Fibroblast of the aortic adventitia (primary cell): ENCODE data around the genes RPL22, HES3 and TNFRSF25.

DNA sequence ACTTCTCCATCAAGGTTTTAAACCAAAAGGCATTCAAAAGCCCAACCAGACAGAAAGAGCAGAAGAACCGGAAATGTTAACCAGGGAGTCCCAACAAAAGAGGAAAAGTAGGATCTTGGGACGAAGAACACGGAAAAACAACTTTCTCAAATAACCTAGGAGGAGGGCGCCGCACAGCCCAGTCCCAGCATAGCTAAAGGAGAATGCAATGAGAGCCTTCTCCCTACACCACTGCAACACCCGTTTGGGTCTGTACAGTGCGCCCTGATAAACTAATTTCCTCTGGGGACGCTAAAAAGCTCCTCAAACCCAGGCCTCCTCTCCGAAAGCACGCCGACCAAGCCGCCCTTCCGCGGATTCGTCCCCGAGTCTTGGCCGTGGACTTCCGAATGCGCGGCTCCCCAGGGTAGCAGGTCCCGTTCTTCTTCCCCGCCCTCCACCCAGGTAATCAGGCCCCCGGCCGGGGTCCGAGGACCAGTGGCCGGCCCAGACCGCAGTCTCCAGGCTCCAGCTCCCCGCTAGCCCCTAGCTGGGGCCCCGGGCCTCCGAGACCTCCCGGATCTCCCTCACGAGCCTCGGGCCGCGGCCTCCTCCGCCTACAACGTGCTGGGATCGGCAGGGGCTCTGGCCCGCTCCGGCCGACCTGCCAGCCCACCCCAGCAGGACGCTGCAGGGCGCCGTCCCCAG lies 456 bp downstream of the RPL22 start:
- CAGE, long polyA plus RNA, result no peak

DNA sequence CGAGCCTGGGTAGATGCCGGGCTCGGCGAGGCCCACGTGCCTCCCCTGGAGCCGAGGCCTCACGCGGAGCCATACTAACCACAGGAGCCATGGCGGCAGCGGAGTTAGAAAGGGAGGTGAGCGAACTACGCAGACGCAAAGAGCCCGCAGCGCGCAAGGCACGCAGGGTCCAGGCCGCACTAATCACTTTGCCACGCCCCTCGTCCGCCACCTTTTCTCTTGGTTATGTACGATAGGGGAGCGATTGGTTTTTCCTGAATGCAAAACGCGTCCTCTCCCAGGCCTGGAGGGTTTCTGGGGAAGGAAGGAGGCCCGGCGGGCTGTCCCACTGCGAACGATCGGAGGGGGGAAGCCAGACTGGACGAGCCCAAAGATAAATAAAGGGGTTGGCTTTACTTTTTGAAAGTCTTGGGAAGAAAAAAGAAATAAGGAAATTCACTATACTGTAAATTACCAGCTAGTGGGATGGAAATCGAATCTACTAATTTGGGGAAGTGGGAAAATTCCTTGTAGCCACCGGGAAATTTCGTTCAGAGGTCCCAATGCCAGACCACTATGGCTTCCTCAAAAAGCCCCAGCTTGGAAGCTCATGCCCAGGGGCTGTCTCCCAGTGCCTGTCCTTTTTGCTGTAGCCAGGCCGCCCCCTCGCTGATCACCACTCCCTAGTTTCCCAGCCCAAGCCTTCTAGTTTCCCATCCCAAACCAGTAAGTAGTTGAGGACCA lies at the start of gene RPL22:
TSS of gene RPL22 (minus strand) at position 113 of the 723 bp plus-strand sequence.
- CAGE, long polyA plus RNA, result no peak

GRCh38 chr1:6234307-6235210 lies 1.2 kb downstream of the ICMT start:
- CAGE, long polyA plus RNA, result no peak

DNA sequence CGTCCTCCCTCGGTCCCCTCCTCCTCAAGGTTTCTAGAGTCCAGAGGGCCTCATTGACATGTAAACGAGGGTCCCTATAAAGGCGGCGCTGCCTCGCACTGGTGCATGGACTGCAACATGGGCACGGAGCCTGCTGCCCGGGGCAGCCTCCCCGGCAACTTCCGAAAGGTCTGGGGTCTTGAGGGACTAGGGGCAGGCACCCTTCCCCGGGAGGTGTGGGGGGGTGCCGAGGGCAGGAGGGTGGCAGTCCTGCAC lies at the start of gene HES3:
TSS of gene HES3 (plus strand) at position 106 of the 255 bp plus-strand sequence.
- CAGE, long polyA plus RNA, result no peak

GRCh38 chr1:6281619-6282167 lies 20.8 kb upstream of the GPR153 start:
- CAGE, long polyA plus RNA, result no peak

DNA sequence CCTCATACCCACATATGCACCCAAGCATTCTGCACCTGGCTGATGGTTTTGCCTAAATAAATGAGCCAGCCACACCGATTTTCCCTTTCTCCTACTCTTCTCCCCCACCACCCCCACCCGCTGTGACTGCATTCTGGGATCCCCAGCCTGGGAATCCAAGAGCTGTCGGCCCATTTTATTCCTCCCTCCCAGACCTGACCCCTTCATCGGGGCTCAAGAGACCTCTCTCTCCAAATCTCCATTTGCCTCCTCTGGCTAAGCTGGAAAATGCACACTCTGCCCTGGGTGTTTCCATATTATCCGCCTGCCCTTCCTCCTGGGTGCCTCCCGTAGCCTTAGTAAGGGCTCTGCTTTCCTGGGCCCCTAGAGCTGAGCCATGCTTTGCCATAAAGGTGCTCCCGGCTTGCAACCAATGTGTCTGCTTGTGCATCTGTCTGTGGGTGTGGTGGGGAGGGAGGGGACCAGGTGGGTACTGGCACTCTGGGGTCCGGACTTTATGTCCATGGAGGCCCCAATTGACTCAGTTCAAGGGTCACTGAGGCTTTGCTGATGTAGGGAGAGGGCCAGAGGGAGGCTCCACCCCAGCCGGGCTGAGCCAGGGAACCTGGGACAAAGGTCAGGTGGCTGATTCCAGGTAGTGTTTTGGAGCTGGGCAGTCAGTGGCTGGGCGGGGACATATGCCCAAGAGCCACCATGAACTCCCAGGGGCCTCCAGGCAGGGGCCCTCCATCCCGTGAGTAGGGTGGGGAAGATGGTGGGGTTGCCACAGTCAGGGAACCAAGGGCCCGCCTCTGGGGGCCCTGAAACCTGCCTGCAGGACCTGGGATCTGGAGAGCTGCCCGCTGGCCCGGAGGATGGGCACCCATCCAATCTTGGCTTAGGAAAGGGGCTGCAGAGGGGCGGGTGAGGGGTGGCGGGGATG lies 15.1 kb downstream of the TNFRSF25 start:
- CAGE, long polyA plus RNA, result no peak

- CAGE, long polyA plus RNA, result no peak
These were observed at the start of gene TNFRSF25 for GRCh38 chr1:6465539-6466436. TNFRSF25 (minus strand) TSS chr1:6466173.

GRCh38 chr1:6519767-6520919 lies 28.7 kb upstream of the PLEKHG5 start:
- CAGE, long polyA plus RNA, result no peak

GRCh38 chr1:6612640-6613632 lies 595 bp upstream of the PHF13 start:
- CAGE, long polyA plus RNA, result no peak

GRCh38 chr1:6807774-6808230 lies 22.5 kb downstream of the CAMTA1 start:
- CAGE, long polyA plus RNA, result no peak

DNA sequence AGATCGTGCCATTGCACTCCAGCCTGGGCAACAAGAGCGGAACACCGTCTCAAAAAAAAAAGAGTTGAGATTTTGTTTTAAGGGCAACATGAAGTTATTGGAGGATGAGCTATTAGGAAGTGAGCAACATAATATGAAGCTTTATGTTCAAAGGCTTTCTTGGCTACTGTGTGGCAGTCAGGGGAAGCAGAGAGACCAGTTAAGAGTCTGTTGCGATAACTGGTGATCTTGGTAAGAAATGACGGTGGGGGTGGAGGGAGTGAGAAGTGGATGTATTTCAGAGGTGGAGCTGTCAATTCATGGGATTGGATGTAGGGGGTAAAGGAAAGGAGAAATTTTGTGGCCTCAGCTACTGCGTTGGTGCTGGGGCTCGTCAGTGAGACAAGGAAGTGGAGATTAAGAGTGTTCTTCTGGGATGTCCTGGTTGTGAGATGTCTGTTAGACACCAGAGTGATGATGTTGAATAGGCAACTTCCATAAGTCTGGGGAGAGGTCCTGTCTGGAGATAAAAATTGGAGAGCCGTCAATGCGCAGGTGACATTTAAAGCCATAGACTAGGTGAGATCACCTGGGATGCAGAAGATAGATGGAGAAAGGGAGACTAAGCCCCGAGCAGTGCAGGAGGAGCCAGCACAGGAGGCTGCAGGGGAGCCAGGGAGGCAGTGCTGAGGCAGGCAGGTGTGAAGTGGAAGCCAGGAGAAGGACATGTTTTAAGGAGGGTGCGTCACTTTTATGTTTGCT lies 55.1 kb downstream of the CAMTA1 start:
- CAGE, long polyA plus RNA, result no peak

DNA sequence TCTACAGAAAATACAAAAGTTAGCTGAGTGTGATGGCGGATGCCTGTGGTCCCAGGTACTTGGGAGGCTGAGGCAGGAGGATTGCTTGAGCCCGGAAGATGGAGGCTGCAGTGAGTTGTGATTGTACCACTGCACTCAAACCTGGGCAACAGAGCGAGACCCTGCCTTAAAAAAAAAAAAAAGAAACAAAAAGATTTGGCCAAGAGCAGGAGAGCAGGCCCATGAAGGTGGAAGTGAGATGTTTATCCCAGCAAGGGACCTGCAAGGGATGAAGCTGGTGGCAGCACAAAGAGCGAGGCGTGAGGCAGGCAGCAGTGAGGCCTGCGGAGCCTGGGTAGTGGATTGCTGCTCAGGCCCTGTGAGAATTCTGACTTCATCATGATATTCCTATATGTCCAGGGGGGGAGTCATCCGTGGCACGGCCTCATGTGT lies 240.7 kb downstream of the CAMTA1 start:
- CAGE, long polyA plus RNA, result no peak

GRCh38 chr1:7478829-7479606 lies 292.1 kb upstream of the VAMP3 start:
- CAGE, long polyA plus RNA, result no peak

GRCh38 chr1:7550531-7550837 lies 220.6 kb upstream of the VAMP3 start:
- CAGE, long polyA plus RNA, result no peak

DNA sequence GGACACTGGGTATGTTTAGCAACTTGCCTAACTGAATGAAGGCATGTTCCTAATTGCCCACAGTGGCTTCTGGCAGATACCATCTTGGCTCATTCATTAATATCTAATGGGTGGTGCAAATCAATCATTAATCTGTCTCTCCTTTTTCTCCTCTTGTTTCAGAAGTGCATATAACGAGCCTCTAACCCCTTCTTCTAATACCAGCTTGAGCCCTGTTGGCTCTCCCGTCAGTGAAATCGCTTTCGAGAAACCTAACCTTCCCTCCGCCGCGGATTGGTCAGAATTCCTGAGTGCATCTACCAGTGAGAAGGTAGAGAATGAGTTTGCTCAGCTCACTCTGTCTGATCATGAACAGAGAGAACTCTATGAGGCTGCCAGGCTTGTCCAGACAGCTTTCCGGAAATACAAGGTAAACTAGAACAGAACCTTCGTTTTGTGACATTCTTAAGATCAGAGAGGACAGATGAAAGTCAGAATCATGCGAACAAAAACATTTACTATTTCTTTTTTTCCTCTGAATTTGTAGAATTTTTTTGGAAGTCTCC lies 25.3 kb upstream of the VAMP3 start:
- CAGE, long polyA plus RNA, result no peak

DNA sequence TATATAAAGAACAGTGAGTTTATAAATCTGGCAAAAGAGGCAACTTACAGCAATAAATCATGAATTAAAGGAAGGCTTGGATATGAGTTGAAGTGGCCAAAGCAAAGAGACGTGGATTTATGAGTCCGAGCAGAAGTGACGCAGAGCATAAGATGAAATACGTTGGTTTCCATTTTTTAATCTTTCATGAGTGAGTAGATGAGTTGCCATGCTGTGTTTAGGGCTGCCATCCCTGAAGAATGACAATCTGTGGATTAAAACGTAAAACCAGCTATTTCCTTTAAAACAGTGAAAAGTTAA lies 344 bp upstream of the UTS2 start:
- CAGE, long polyA plus RNA, result no peak

DNA sequence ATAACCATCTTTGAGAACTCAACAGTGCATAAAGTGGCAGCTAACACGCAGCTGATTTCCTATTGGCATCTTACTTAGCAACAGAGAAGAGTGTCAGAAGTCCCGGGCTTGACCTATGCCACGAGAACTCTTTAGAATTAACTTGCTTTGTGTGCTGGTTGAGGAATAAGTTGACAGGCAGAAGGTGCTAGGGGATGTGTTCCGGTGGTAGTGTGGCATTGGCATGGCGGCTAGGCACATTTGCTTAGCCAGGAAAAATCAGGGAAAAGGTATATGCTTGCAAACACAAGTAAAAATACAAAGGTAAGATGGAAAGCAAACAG lies 16.5 kb downstream of the ERRFI1 start:
- CAGE, long polyA plus RNA, result no peak

DNA sequence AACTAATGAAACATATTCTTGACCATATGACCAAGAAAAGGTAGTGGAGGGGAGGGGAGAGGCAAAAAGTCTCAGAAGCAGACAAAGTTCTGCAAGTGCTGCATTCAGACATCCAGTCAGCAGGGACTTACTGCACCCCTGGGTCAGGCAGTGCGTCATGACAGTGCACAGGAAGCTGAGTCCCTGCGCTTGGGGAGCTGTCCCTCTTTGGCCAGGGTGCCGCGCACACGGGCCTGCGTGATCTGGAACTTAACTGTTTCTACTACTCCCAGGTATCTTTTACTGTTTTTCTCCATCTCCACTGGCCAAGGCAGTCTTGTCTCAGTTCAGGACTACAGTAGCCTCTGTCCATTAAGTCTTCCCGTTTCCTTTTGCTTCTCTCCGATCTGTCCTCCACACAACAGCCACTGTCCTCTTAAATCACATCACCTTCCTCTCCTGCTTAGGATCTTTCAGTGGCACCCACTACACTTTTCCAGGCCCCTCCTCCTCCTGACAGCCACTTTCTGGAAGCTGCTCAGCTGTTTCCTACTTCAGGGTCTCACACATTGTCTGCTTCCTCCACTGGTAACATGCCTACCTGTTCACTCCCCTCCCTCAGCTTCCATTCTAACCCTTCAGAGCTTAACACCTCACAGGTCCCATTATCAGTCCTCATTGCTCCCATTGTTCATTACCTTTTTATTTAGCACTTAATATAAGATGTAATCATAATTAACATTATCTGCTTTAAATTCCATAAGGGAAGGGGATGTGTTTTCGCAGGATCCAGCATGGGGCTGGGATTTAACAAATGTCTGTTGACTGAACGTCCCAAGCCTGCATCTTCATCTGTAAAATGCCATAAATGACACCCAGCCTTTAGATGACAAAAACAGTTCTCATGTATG lies 15.9 kb downstream of the ERRFI1 start:
- CAGE, long polyA plus RNA, result no peak

DNA sequence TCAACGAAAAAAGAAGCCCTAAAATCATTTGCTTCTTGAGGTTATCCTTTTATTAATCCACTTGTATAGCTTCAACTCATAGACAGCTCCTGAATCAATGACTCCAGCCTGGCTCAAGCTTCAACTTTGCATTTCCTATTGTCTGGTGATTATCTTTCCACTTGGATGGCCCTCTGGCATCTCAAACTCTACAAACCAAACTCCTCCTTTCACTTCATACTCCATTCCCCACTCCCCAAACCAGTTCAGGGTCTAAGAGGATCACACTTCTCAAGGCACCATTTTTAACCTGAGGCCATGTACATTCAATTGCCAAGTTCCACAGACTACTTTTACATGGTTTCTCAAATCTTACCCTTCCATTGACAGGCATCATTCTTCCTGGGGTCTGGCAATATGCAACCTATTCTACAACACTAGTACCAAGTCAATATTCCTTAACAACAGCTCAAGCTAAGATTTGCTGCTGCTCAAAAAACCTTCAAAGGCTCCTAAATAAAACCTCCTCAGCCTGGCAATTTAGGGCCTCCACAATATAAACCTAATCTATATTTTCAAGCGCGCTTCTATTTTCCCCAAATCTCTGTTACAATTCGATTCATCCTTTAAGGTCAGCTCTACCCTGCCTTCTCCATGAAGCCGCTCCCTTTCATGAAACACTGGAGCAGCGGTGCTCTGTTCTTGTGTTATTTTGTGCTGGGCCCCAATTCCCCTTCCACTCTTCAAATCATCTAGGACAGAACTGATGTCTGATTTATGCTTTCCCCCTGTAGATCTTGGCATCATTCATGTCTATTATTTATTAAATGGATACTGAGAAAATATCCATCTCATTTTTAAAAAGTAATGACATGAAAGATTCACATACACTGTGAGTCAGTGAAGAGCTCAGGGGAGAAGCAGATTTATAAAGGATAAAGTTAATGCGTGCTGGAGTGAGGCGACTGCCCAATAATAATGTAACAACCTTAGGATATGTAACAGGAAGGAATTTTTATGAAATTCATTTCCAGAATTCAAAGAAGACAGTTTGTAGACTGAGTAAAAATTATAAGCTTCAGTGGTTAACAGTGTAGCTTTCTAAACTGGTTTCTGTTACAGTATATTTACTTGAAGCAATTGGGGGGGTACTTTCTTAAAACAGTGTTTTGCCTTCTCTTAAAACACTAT lies 7.0 kb downstream of the ERRFI1 start:
- CAGE, long polyA plus RNA, result no peak

GRCh38 chr1:8061272-8061771 lies 35.2 kb upstream of the ERRFI1 start:
- CAGE, long polyA plus RNA, result no peak